ENCODE data around the genes OR4N4 and HERC2.

GRCh38 chr15:22094165-22094720, at the start of gene OR4N4:
Gene OR4N4 (plus strand): TSS chr15:22094522.
- PRO-cap: no peak

DNA sequence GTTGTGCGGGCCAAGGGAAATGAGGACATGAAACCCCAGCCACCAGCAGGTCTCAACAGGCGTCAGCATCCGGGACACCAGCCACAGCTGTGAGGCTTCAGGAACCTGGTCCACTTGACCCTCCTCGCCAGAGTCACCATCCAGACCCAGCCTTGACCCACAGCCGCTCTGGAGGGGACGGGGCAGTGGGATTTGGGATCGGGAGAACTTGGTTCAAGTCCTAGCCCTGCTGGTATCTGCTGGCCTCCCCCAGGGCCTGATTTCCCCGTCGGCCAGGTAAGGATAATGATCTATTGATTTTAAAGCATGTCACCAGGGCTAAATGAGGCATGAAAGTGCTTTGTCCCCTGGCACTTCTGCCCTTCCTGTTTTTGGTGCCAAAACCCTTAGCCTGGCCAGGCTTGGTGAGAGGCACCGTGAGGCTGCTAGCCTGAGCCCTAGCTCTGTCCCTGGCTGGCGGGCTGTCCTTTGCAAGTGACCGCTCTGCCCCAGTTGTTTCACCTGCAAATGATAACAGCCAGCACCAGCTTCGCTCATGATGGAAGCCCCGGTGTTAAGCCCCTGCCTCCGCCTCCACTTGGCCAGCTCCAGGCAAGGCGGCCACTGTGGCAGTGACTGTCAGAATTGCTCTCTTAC, 156.5 kb downstream of the OR4N4 start:
- PRO-cap: no peak

DNA sequence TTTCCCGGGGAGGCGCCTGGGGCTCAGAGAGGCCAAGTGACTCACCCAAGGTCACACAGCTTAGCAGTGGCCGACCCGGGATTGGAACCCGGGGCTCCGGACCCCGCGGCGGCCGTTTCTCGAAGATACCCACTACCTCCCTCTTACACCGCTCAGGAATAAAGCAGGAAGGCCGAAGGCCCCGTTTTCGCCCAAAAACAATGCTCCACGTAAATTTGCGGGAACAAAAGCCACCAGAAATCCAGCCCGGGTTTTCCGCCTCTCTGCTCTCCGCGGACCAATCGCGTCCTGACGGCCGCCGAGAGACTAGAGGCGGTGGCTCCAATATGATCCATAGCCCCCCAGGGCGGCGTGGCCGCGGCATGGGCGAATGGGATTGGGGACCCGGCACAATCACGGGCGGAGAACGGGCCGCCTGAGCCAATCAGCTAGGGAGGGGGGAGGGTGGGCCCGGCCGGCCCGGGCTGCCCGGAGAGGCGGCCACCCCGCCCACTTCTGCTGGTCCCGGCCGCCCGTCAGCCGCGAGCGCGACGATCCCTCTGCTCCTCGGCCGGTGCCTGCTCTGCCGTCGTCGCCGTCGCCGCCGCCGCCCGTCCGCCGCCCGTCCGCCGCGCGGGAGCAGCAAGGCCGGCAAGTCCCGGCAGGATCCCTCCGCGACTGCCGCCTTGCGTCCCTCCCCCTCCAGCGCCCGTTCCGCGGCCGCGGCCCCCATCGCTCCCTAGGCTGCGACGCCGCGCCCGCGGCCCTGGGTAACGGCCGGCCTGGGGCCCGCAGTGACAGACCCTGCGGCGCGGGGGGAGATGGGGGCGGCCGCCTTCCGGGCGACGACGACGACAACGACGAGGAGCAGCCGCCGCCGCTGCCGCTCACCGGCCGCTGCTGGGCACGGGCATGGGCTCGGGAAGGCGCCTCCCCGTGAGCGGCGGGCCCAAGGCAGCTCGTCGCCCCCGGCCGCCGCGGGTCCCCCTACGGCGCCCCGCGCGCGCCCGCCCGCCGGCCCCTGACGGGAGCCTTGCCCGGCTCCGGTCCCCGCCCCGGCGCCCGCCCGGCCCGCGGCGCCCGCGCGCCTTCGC, 163.2 kb downstream of the OR4N4 start:
- PRO-cap: no peak

DNA sequence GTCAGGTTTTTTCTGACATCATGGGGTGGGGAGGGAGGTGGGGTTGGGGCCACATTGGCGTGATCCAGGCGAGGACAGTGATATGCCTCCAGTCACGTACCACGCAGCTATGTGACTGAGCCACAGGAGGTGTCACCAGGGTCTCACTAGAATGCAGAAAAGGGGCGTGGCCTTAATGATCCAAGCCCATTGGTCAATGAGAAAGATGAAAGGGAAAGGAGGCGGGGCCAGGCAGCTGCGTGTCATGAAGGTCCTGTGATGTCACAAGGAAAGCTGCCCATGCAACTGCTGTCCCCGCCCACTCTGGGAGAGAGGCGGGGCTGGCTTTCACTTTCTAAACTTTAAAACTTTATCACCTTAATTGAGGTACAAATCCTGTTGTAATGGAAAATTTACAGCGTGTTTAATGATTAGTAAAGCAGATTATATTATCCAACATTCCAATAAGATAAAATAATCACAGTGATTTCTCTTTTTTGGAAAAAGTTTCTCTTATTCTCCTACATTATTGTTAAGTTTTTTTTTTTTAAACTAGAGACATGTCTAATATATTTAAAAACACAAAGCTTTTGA, 10.4 kb upstream of the NIPA1 start:
- PRO-cap: no peak

GRCh38 chr15:22786869-22787222, 402 bp downstream of the NIPA1 start:
- PRO-cap: no peak

- PRO-cap: no peak
Observed at GRCh38 chr15:22828561-22829244, 9.8 kb upstream of the NIPA2 start.

DNA sequence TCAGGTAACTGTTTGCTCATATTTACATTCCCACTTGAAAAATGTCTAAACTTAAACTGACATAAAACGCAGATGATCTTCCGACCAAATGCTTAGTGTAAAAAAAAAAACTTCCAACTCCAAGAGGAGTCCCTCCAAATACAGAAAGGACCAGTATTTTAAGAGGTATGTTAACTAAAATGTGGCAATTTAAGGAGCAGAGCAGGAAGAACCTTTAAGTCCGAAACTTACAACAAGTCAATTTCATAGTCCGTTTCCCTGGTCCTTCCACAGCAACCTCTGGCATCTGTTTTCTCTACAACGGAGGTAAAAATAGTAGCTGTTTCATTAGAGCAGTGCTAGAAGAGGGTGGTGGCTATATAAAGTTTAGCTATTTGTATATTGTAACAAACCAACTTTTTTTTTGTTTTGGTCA, 17.2 kb downstream of the GOLGA8S start:
- PRO-cap: no peak

GRCh38 chr15:23686910-23687191, 254 bp downstream of the NDN start:
- PRO-cap: no peak

GRCh38 chr15:23714318-23714859, 27.3 kb upstream of the NDN start:
- PRO-cap: no peak

DNA sequence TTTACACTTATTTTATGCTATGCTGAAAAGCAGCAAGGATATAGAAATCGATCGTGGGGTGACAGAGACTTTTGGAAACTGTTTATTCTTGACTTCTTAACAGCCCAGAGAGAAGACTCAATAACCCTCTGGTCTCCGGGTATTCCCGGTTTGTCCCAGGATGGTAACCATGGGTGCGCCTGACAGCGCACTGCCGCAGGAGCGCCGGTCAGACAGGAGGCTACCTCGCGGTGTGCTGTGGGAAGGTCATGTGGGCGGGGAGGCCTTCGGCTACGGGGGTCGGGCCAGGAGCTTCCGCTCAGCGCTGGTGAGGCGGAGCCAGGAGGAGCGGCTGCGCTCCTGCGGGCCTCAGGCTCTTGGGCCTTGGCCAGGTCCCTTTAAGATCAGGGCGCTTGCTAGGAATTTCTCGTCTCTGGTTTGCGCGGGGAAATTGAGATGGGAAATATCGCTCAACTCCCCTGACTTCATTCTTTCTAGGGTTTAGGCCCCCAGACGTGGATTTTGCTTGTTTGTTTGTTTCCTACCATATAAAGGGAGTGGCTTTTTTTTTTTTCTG, 182.3 kb upstream of the NDN start:
- PRO-cap: no peak

GRCh38 chr15:24825773-24826259, 129.0 kb upstream of the SNRPN start:
- PRO-cap: no peak

GRCh38 chr15:24857630-24858369, 97.0 kb upstream of the SNRPN start:
- PRO-cap: no peak

DNA sequence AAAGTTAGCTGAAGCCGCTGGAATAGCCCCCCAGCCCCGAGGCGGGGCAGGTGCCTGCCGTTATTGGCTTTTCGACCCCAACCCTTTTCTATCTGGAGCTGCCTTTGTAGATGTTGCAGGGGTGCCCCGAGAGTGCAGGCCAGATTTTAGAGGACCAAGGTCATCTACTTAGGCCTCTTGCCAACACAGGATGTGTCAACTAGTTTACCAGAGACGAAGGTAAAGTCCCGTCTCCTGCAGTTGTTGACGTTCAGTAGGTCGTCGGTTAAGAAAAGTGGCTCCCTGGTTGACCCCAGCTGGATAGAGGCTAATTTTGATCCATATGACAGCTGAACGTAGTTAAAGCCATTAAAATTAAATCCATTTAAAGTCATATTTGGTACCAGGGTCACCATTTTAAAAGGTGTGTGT, 624 bp upstream of the UBE3A start:
- PRO-cap: no peak

DNA sequence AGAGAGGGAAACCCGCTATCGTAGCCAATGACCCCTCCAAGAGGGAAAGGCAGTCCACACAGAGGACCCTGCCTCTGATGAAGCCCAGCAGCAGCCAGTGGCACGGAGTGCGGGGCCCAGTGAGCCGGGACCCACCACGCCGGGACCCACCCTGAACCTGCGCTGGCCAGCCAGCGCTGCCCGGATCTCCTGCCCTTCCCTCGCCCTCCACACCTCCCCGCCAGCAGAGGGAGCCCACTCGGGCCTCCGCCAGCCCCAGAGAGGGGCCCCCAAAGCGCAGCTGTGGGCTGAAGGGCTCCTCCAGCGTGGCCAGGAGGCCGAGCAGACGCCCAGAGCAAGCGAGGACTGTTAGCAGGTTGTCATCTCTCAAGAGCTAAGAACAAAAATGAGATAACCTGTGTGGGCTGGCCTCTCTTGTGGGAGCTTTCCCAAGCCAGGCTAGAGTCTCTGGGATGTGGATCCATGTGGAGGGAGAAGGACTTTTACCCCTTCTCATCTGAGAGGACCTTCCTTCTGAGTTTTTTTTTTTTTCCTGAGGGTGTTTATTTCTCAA, 81.3 kb upstream of the ATP10A start:
- PRO-cap: no peak

DNA sequence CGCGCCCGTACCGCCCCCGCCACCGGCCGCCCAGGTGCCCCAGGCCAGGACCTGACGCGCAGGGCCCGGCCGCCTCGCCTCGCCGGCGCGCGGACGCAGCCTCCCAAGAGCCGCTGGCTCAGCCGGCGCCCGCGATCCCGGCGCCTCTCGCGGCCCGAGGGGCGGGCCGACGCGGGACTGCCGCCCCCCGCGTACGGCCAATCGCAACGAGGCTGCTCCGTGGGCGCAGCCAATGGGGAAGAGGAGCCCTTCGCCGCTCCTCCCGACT, at the start of gene HERC2:
Gene HERC2 (minus strand): TSS at position 156 of the 268 bp plus-strand sequence.
- PRO-cap: no peak

DNA sequence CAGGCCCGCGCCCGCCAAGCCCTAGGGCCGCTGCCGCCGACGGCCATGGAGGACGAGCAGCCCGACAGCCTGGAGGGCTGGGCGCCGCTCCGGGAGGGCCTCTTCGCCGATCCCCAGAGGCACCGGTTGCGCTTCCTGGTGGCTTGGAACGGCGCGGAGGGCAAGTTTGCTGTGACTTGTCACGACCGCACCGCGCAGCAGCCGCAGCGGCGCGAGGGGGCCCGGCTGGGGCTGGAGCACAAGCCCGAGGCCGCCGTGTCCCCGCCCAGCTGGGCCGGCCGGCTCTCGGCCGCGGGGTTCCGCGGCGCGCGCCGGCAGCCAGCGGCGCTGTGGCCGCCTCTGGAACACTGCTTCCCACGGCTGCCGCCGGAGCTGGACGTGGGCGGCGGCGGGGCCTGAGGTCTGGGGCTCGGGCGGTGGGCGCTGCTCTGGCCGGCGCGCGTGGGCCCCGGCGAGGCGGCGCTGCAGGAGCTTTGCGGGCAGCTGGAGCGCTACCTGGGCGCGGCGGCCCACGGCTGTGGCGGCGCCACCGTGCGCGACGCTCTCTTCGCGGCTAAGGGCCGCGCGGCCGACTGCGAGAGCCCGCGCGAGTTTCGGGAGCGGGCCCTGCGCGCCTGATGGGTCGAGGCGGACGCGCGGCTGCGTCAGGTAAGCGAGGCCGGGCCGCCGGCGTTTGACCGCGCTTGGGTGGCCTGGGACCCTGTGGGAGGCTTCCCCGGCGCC, 25.5 kb upstream of the GOLGA8M start:
- PRO-cap: unidirectional peak, plus-strand start at position 317 of the sequence

- PRO-cap: no peak
Observed at GRCh38 chr15:28992944-28993969, 107.5 kb downstream of the APBA2 start.

DNA sequence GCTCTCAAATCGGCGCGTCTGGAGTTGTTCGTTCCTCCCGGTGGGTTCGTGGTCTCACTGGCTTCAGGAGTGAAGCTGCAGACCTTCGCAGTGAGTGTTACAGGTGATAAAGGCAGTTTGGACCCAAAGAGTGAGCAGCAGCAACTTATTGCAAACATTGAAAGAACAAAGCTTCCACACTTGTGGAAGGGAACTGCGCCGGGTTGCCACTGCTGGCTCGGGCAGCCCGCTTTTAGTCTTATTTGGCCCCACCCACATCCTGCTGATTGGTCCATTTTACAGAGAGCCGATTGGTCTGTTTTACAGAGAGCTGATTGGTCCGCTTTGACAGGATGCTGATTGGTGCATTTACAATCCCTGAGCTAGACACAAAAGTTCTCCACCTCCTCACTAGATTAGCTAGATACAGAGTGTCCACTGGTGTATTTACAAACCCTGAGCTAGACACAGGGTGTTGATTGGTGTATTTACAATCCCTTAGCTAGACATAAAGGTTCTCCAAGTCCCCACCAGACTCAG, 45.4 kb downstream of the NSMCE3 start:
- PRO-cap: no peak

GRCh38 chr15:29270026-29271057, 720 bp upstream of the NSMCE3 start:
- PRO-cap: no peak

- PRO-cap: no peak
Observed at GRCh38 chr15:29343405-29343962, 73.9 kb upstream of the NSMCE3 start.